ReNcell CX (cell line): ENCODE data around the genes CDY2A, EIF1AY, RPS4Y2, PRY2 and RBMY1F.

GRCh38 chrY:6908942-6909673 is 1.4 kb upstream of the TBL1Y start:
- PRO-cap: no peak

DNA sequence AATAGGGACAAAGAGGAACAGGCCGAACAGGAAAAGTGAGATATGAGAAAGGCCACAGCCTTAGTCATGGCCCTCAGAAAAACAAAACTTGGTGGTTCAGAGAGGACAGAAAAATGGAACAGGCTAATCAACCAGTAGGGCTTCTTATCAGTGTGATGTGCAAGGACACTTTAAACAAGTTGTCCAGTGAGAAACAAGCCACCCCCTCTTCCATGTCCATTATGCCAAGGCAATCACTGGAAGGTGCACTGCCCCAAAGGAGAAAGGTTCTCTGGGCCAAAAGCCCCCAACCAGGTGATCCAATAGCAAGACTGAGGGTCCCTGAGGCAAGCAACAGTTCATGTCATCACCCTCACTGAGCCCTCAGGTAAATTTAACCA is 261.1 kb upstream of the AMELY start:
- PRO-cap: no peak

- PRO-cap: no peak
Measured at GRCh38 chrY:7272498-7273263, 361.1 kb upstream of the AMELY start.

GRCh38 chrY:8126000-8126625 is 1211.2 kb upstream of the TSPY4 start:
- PRO-cap: no peak

GRCh38 chrY:10832477-10832764 is 1304.7 kb downstream of the TSPY10 start:
- PRO-cap: no peak

DNA sequence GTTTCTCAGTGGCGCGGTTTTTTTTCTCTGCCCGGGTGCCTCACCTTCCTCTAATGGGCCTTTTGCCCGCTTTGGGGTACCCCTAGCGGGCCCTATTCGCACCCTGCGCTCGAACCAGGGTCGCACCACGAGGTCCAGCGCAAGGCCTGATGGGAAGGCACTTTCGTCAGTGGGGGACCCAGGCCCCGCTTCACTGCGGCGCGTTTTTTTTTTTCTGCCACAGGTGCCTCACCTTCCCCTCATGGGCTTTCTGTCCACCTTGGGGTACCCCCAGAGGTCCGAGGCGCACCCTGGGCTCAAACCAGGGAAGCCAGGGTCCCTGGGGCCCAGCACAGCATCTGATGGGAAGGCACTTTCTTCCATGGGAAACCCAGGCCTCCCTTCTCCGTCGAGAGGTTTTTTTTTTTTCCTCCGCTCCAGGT is 1571.1 kb downstream of the TSPY10 start:
- PRO-cap: no peak

- PRO-cap: no peak
Measured at GRCh38 chrY:14201376-14201893, 145.4 kb downstream of the VCY1B start.

DNA sequence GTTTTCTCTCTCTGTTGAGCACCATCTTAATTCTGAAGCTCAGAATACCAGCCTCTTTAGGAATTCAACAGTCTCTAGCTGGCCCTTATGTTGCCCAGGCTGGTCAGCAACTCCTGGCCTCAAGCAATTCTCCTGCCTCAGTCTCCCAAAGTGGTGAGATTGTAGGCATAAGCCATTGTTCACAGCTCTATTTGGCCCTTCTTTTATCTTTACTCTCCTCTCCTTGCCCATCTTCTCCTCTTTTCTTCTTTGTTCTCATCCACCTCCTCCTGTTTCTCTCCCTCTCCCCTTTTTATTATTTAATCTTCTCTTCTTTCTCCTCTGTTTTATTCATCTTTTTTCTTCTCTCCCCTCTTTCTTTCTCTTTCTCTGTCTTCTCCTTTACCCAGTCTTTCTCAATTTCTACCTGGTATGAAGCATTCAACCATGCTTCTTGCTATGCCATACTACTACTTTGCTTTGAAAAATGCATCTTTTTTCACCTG is 1268.4 kb downstream of the NLGN4Y start:
- PRO-cap: no peak

GRCh38 chrY:18025570-18025937 is at the start of gene CDY2A:
TSS of gene CDY2A (plus strand) at chrY:18025787.
- PRO-cap: no peak

GRCh38 chrY:19042328-19042701 is 268.8 kb upstream of the HSFY2 start:
- PRO-cap: no peak

DNA sequence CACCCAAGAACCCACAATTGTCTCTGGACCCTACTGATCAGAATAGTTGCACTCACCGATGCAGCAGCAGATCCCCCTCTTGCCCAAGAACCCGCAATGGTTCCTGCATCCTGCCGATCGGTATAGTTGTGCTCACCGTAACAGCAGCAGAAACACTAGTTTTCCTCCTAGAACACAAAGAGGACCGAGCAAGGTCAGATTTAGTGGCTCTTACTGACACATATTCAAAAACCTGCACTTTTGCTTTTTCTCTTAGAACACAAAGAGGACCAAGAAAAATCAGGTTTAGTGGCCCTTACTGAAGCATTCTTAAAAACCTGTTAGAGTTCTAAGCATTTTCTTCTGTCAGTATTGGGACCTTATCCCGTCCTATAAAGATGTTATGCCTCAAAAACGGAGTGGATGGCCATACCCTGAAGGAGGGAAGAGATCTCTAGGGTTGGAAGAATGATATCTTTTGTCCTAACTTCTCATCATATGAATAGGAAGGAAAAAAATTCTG is 334.1 kb upstream of the HSFY2 start:
- PRO-cap: no peak

GRCh38 chrY:20575271-20576394 is at the start of gene EIF1AY:
TSS of gene EIF1AY (plus strand) at chrY:20575776.
- PRO-cap: bidirectional peak, plus-strand start at chrY:20575835, minus-strand start at chrY:20575485; bidirectional peak, plus-strand start at chrY:20576125, minus-strand start at chrY:20576003

DNA sequence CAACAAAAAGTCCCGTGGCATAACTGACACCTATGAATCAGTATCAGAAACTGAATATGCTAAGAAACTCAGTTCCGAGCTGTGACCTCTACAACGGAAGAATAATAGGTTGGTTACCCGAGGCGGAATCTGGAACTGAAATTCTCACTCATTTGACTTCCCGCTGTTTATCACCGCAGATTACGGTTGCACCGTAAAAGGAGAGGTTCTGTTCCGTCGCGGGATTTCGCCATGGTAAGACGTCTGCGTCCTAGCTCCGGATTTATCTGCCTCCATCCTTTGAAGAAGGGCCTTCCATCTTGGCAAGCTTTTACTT is at the start of gene RPS4Y2:
TSS of gene RPS4Y2 (plus strand) at position 176 of the 316 bp plus-strand sequence.
- PRO-cap: no peak

DNA sequence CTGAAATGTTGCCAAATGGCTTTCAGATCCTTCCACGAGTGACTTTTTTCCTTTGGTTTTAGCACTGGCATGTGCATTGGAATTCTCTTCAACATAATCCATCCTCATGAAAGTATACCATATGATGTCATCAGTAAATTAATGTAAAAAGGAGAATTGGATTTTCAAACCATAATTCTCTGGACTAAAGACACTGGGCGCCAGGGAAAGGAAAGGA is 139.3 kb upstream of the RBMY1B start:
- PRO-cap: no peak

DNA sequence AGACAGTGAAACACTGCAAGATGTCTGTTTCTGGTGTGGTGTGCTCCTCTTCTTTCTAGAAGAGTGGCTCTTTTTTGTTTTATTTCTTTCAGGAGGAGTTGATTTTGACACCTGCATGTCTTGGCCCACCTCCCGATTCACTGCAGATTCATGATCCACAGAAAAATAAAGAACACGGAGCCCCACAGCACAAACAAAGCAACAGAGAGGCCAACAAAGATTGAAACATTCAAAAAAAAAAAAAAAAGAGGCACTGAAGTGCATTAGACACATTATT is at the start of gene PRY2:
TSS of gene PRY2 (minus strand) at position 54 of the 277 bp plus-strand sequence.
- PRO-cap: no peak

- PRO-cap: no peak
Measured at GRCh38 chrY:22182722-22183182, at the start of gene RBMY1F. TSS of gene RBMY1F (minus strand) at chrY:22182923.